Ascending aorta (tissue), 1 donor: ENCODE measurements around a stretch of chr7.

DNA sequence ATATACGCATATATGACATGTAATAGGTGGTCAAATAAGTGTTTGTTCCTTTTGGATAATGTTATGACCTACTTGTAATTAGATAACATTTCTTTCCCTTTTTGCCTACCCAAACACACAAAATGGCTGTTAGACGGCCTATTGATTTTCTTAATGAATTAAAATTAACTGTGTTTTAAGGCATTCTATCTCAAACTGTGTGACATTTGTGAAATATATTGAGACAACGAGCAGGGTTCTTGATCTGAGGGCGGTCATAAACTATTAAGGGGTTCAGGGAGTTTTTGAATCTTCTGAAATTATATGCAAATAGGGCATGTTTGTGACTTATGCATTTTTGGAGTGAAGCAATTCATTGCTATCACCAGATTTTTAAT is 23.6 kb upstream of the C1GALT1 start:
- PRO-cap = no peak

DNA sequence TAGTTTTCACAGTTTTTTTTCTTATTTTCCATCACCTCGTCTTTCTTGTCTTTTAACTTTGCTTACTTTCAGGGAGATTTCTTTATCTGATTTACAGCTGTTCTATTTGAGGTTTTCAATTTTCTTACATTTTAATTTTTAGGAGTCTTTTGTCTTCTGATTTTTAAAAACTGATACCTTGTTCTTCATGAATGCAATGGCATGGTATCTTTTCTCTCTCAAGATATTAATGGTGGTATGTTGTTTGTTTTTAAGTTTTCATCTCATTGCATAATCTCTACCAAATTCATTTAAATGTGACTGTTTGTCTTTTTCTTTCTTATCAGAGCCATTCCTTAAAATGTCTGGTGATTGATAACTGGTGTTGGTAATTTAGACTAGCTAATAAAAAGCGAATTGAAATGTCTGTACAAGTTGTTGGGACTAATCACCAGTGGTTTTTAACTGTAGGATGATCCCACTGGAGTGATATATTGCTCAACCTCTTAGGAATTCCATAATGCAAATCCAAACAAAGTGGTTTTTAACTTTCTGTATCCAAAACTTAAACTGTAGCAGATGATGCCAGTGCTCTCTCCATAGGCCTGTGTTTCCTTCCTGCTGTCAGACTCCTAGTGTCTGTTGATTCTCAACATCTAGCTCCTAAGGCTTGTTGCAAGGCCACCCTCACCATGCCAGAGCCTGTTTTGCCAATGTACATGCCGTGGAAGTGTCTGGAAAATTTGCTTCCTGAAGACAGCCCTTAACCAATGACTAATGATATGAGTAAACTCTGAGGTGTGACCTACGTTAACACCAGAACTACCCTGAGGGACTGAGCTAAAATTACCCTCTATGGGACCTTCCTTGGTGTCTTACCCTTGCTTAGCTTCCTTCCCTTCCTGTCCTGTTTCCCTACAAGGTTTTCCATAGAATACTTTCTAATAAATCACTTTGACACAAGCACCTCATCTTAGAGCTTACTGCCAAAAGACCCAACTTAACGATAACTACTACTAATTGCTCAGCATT is 39.1 kb downstream of the C1GALT1 start:
- PRO-cap = no peak

DNA sequence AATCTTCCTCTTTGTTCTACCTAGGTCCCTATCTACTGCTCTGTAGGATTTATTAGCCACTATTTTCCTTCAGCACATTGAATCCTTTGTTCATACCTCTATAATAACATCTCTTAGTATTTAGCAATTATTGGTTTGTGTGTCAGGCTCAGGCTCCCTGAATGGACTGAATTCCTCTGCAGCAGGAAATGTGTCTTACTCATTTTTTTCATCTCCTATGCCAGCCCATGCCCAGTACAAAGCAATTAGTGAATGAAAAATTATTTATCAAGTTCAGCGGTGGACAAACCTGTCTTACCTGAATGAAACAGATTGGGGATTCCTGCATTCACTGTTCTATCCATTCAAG is 53.7 kb downstream of the C1GALT1 start:
- PRO-cap = no peak

- PRO-cap = no peak
These were observed 162.6 kb downstream of the COL28A1 start for GRCh38 chr7:7372967-7373652.

DNA sequence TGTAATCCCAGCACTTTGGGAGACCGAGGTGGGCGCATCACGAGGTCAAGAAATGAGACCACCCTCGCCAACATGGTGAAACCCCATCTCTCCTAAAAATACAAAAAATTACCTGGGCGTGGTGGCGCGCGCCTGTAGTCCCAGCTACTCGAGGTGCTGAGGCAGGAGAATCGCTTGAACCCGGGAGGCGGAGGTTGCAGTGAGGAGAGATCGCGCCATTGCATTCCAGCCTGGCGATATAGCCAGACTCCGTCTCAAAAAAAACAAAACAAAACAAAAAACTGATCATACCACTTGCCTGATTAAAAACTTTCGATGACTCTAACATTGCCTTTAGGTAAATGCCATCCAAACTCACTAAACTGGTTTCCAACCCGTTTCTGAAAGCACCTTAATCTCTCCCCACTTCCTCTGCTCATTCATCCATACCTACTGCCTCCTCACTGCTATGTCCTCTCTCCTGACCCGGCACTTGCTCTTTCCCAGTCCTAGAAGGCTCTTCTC is 830 bp upstream of the MIOS start:
- PRO-cap = no peak

DNA sequence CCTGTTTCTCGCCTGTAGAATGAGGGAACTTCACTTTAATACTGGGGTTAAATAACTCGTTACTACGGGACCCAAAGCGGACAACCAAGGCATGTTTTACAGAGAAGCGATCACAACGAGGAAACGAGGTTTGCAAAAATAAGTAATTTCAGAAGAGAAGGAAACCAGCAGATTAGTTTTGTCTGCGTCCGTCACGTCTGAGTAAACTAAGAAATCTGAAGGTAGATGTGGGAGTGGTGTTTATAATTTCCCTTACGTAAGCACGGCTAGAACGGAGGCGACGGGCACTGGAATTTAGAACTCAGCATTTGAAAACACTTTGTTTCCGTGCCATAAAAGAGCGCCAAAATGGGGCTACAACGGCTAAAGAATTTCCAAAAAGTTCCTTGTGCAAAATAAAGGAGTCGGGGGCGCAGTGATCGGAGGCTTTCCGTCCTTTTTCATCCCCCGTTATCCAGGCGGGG is 715 bp upstream of the UMAD1 start:
- PRO-cap = no peak

- PRO-cap = no peak
These were observed 30.6 kb downstream of the RPA3 start for GRCh38 chr7:7687746-7688354.

- PRO-cap = no peak
These were observed 40.8 kb upstream of the RPA3 start for GRCh38 chr7:7759081-7759826.

GRCh38 chr7:7816079-7816447 is 97.7 kb upstream of the RPA3 start:
- PRO-cap = no peak

DNA sequence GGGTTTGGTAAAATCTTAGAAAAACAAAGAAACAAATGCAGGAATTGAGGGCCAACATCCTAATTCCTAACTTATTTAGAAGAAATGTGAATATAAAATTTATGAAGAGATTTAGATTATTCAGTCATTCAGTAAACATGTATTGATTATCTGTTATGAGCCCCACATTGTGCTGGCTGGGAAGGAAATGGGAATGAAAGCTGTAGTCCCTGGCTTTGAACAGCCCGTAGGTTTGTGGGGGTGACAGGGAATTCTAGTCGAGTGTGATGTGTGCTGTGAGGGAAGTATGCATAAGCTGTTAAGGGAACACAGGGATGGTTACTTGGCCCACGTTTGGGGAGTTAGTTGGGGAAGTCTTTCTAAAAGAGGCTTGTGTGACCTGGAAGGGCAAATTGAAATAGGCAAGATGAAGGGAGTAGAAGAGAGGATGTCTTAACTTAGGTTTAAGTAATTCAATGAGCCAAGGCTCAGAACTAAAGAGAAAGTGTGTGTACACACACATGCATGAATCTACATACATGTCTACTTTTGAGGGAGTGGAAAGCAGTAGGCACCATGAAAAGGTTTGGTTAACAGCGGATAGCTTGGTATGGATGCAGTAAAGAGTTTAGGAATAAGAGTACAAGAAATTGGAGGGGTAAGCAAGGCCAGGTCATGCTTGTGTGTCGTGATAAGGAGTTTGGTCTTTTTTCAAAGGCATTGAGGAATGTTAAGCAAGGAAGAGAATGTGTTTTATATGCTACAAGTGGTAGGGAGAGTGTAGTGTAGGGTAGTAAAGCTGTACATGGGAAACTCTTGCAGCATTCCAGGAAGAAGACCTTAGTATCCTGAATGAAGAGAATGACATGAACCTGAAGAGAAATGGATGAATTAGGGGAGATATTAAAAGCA is 102.3 kb upstream of the GLCCI1 start:
- PRO-cap = no peak

- PRO-cap = no peak
These were observed 48.0 kb upstream of the GLCCI1 start for GRCh38 chr7:7920388-7921185.

DNA sequence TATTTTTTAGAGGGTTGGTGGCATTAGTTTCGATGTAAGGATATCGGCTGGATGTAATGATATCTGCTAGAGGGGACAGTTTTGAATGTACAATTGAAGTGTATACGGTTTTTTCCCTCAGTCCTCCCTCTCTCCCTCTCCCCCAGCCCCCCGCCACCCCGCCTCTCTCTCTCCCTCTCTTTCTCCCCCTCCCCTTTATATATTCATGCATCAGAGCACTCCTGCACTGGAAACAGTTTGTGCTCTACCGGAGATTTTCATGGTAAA is 1.6 kb downstream of the GLCCI1 start:
- PRO-cap = no peak

DNA sequence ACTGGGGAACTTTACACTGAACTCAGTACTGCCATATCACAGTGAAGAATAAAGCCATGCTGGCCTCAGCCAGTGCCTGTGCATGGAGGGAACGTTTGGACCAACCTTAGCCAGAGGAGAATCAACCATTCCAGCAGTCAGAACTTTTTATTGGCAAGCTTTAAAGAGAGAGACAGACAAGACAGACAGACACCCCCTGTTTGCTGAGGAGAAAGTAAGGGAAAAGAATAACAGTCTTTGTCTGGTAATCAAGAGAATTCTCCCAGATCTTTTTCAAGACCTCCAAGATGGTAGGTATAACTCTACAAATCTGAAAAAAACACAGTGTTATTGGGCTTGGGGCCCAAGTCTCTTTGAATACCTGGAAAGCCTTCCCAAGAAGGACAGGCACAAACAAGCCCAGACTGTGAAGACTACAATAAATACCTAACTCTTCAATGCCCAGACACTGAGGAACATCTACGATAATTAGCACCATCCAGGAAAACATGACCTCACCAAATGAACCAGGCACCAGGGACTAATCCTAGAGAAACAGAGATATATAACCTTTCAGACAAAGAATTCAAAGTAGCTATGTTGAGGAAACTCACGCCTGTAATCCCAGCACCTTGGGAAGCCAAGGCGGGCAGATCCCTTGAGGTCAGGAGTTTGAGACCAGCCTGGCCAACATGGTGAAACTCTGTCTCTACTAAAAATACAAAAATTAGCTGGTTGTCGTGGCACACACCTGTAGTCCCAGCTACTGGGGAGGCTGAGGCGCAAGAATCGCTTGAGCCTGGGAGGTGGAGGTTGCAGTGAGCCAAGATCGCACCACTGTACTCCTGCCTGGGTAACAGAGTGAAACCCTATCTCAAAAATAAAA is 58.3 kb downstream of the GLCCI1 start:
- PRO-cap = no peak

GRCh38 chr7:8214220-8215121 is 47.5 kb downstream of the ICA1 start:
- PRO-cap = no peak

DNA sequence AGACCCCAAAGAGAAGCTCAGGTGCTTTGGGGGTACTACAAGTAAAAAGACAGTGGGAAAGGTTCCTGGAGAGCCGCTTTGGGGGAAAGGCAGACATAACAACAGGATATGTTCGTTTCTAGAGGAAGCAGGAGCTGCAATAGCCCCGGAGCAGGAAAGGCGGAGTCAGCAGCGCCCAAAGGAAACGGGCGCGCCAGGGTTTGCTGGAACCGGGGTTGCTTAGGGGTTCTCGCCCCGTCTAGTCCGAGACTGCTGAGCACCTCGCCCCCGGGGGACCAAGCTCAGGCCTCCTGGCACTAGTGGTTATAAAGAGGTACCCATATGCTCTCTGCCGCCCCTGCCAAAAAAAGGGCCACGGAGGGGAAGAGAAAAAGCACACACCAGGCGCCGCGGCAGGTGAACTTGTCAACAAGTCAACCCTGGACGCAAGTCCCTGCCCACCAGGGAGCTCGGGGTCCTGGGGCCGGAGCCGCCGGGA is 672 bp downstream of the ICA1 start:
- PRO-cap = no peak

DNA sequence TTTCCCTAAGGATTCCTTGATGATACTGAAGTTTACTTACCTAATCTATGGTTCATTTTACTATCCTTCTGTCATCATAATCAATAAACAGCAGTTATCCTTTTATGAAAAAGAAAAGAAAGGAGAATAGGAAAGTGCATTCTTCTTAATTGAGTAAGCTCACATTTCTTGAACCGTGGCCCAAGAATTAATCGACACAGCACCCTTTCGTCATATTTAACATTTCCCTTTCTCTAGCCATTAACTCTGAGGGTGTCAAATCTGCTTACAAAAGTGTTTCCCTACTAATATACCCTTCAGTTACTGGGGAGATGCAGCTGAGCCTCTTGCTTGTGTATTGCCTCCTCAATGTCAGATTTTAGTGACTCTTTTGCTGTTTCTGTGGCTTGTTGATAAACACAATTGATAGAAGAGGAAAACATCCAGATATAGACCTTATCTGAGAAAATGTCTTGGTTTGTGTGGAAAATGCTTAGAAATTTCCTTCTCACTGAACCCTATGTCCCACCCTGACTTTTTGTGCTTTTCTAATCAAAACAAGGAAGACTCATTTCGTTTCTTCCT is 257.3 kb downstream of the PHF14 start:
- PRO-cap = no peak

GRCh38 chr7:11792106-11792501 is 39.9 kb downstream of the THSD7A start:
- PRO-cap = no peak

DNA sequence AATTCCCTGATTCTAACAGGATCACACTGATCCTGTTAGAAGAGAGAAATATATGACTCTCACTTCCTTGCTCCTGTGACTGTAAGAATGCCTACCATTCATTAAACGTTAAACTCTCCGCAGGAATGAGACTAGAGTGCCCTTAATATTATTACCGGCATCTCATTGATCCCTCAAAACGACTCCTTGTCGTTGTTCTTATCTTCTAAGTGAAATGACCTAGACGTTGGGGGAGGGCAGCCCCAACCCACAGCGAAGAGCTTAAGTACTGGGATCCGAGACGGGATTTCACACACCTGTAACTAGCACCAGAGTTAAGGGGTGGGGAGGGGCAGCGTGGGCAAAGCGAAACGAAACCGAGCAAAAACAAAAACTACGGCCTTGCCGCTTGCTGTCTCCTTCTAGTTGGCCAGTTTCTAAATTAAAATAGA is 650 bp upstream of the TMEM106B start:
- PRO-cap = no peak

GRCh38 chr7:12556386-12556734 is 14.2 kb upstream of the SCIN start:
- PRO-cap = no peak

DNA sequence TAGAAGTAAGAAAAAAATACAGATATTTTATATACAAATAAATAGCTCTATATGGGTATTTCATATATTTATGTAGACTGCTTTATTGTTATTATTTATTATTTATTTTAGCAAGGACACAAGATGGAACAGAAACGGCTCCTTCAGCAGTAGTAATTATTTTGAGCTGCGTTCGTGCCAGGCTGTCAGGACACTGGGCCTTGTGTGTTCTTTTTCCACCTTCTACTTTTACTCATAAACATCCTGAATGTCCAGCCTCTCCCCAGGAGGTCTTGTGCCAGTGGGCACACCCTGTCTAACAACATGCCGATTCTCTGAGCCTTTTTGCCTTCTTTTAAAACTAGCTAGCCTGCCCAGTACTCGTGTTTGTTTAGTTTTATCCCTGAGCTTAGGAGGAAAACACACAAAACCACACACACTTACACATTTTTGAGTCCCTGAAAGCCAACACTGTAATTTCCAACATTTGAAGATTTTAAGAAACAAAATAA is 1.1 kb downstream of the SCIN start:
- PRO-cap = no peak